Metanephros (tissue), 2 donors: ENCODE measurements around a stretch of chr4.

DNA sequence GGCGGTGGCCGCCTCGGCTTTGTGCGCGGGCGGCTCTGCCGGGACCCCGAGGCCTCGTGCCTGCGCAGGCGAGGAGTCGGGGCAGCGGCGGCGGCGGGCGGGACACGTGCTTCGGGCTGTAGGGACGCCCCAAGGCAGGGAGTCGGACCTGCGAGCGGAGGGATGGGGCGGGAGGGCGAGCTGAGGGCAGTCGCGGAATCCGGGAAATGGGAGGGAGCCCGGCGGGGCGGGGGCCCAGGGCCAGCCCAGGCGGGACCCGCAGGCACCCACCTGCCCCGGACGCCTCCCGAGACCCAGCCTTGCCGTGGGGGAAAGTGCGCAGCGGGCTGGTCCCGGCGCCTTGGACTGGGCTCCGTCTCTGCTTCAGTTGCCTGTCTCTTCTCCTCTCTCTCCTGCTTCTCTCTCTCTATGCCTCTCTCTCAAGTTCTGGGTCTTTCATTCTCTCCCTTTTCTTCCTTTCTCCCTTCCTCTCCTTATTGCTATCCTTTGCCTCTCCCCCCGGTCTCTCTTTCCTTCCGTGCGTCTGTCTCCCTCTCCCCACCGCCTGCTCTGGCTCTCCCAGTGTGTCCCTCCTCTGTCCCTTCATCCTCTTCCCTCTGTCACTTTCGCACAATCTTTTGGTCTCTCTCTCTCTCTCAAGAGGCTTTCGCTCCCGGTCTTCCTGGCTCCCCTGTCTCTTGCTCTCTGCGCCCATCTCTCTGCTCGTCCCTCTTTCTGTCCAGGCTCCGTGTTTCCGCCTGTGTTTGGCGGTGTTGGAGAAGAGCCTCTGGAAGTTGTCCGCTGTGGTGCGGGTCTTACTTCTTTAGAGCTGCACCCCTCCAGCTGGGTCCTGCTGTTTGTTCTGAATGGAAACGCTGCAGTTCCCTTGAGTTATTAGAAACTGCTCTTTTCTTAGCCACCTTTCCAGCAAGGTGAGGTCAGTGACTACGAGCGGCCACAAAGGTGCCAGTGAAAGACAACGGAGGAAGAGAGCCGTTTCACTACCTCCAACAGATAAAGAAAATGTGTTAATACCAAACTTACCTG is 862 bp downstream of the BMPR1B start:
- RAMPAGE, long total RNA: no peak

DNA sequence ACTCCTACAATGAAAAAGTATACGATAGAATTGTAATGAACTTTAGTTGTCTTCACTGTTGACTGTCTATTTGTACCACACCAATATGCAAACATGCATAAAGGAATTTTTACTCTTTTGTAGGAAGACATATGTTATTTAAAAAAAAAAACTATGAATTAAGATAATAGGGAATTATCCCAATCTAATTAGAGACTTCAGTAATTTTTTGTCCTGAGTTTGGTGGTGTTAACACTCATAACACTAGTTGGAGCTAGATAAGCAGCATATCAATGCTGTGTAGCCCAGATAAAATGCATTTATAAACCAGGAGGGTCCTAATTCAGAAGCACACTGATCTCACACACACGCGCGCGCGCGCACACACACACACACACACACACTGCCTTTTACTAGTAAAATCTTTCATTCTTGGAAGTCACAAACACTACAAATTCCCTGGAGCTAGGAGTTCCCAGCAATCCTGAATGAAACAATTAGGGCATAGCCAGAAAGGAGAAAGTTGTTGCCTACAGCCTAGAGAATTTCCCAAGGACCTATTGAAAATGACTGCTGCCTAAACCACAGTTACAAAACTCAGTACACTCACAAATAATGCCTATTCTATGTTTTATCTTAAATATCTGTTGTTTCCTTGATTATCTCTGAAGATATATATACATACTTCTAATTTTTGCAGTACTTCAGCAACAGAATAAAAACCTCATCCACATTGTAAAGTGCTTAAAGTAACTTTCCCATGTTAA is 3.2 kb downstream of the UNC5C start:
- RAMPAGE, long total RNA: no peak

- RAMPAGE, long total RNA: no peak
Measured at GRCh38 chr4:95622988-95623359, 74.2 kb upstream of the UNC5C start.

- RAMPAGE, long total RNA: no peak
Measured at GRCh38 chr4:96598388-96598759, 758.5 kb downstream of the PDHA2 start.

DNA sequence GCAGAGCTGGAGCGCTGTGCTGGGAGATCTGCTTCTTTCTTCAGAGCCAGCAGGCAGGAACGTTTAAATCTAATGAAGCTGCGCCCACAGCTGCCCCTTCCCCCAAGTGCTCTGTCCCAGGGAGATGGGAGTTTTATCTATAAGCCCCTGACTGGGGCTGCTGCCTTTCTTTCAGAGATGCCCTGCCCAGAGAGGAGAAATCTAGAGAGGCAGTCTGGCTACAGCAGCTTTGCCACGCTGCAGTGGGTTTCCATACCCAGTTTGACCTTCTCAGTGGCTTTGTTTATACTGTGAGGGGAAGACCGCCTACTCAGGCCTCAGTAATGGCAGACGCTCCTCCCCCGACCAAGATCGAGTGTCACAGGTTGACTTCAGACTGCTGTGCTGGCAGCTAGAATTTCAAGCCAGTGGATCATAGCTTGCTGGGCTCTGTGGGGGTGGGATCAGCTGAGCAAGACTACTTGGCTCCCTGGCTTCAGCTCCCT is 1105.6 kb downstream of the STPG2 start:
- RAMPAGE, long total RNA: no peak

DNA sequence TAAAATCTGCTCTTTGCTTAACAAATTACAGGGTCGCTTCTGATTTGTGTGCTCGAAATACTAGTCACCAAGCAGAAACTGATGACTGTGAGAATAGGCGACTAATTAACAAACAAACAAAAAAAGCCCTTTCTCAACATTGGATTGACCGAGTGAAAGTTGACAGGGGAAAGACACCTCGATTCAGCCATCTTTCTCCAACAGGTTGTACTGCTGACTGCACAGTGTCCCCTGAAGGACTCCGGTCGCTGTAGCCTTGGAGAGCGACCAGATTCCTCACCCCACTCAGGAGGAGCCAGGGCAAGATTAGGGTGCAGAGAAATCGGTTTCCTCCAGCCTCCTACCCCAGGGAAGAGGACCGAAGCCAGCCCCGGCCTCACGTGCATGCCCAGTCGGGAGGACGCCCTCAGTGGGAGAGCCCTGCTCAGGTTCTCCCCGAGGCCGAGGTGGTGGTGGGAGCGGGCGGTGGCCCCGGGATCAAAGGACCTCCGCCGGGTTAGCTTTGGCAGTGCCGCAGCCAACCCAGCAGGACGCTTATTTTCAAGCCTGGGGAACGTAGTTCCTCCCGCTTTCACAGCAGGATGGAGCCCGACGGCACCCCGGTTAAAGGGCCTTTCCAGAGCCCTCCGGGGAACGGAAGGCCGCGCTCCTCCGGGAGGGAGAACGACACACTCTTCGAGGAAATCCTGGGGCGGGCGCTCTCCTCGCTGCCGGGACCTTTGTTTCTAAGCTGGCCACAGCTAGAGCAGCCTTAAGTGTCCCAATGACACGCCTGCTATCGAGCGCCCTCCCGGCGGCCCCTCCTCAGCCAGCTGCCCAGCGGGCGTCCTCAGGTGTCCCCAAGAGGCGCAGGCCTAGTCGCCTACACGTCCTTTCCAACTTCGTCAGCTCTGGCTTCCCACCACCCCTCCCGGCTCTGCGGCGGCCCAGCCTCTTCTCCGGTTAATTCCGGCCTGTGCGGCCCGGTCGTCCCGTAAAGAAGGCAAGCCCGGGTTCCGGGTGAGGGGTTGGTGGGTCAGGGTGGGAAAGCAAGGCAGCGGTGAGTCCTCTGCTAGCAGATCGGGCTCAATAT is 848 bp upstream of the RAP1GDS1 start:
- RAMPAGE, long total RNA: no peak

GRCh38 chr4:98352227-98352791 is 91.1 kb downstream of the RAP1GDS1 start:
- RAMPAGE, long total RNA: no peak

DNA sequence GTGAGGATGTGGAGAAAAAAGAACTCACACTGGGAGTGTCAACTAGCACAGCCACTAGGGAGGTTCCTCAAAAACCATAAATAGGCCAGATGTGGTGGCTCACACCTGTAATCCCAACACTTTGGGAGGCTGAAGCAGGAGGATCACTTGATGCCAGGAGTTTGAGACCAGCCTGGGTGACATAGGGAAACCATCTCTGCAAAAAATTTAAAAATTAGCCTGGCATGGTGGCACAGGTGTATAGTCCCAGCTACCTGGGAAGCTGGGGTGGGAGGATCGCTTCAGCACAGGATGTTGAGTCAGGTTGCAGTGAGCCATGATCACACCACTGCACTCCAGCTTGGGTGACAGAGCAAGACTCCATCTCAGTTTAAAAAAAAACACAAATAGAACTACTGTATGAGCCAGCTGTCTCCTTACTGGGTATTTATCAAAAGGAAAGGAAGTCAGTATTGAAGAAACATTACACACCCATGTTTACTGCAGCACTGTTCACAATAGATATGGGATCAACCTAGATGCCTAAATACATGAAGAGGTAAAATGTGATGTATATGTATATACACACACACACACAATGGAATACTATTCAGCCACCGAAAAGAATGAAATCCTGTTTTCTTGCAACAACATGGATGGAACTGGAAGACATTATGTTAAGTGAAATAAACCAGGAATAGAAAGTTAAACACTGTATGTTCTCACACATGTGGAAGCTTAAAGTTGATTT is 138.8 kb downstream of the RAP1GDS1 start:
- RAMPAGE, long total RNA: no peak

GRCh38 chr4:98706241-98706491 is 47.8 kb upstream of the TSPAN5 start:
- RAMPAGE, long total RNA: no peak

DNA sequence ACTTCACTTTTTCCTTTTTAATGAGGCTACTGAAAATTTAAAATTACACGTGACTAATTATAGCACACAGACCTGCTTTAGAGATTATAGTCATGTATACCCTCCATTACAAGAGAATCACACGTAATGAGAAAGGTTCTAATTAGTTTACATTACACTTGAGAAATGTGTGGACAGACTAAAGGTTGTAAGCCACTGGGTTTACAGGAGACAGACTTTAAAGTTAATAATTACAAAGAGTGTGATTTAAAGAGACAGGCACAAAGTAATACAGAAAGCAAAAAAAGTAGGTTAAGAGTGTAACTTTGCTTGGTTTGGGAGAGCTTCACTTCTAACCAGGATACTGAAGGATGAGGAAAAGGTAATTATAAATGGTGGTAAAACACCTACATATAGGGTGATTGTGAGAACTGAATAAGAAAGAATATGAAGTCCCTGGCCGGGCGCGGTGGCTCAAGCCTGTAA is 2.3 kb downstream of the ADH5 start:
- RAMPAGE, long total RNA: no peak

GRCh38 chr4:99087206-99087563 is 1.4 kb downstream of the ADH5 start:
- RAMPAGE, long total RNA: no peak

GRCh38 chr4:99155124-99155415 is 11.0 kb upstream of the ADH4 start:
- RAMPAGE, long total RNA: no peak

GRCh38 chr4:99310570-99311232 is 10.5 kb downstream of the ADH1B start:
- RAMPAGE, long total RNA: no peak

DNA sequence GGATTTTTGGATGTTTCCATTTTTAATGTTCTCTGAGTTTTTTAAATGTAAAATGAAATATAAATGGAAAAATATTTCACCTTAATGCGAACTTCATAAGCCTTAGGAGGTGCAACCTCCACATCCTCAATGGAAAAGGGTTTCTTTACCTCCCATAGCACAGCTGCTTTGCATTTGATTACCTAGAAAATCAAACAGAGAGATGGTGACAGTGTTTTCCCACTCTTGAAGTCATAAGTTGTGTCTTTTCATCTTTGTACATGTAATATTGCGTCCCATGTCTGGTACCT is 2.6 kb downstream of the ADH1B start:
- RAMPAGE, long total RNA: no peak

DNA sequence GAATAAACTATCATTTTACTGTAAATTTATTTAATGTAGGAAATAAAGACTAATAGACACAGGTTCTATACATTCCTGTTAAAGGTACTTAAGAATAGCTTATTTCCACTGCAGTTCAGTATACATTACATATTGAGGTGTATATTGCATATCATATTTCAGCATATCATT is 276 bp downstream of the ADH1B start:
- RAMPAGE, long total RNA: no peak

GRCh38 chr4:99403316-99404216 is 31.6 kb downstream of the ADH7 start:
- RAMPAGE, long total RNA: no peak

- RAMPAGE, long total RNA: no peak
Measured at GRCh38 chr4:99572494-99573263, 1.9 kb upstream of the MTTP start.

DNA sequence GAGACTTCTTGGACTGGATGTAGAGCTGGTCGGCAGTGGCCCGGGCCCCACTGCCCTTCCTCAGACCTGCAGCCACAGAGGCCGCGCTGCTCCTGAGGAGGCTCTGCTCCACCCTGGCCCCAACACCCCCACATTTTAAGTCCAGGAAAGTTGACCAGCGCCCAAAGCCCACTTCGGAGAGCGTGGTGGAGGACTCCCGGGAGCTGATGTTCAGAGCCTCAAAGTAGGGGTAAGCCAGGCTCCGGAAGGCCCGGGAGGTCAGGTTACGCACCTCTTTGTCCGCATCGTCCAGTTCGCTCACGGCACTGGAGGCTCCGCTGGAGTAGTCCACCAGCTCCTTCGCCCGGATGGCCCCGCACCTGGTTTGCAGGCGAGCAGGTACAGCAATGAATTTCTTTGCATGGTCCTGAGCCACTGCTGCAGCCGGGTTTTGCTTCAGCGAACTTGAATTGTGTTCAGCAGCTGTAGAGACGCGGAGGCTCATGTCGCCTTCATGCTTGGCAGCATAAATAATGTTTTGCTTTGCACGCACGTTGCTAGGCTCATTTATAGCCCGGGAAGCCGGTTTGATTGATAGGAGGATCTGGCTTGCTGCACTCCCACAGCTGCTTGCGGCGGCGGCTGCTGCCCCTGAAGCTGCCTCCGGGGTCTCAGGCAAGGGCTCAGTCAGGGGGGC is 5.0 kb downstream of the C4orf54 start:
- RAMPAGE, long total RNA: no peak

DNA sequence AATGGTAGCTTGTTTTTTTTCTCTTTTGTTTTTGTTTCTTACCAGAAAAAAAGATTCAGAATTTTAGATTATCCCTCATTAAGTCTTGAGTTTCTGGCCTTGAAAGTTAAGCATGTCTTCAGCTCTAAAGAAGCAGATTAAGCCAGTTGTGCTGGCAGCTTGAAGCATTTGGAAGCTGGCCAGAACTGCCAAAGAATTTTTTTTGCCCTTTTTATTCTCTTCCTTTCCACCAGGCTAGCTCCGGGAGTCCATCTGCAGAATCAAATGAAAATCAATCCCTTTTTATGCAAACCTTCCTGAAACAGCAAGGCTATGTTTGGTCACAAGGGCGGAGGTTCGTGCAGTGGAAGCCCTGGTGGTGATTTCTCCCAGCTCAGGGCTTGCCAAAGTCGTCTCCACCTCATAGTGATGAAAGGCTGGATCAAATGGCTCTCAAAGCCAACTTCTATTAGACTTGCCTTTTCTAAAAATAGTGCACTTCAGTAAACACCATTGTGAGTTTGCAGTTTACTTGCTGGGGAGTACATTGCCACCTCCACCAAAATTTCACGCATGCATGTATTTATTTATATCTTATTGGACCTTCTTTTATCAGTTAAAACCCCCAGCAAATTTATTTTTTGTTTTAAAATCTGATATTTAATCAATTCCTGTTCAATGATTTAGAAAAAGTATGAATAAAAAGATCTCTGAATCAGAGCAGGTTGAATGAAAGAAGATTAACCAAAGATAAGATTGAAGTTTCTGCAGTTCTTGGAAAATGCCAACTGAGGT is 21.7 kb upstream of the C4orf54 start:
- RAMPAGE, long total RNA: no peak

DNA sequence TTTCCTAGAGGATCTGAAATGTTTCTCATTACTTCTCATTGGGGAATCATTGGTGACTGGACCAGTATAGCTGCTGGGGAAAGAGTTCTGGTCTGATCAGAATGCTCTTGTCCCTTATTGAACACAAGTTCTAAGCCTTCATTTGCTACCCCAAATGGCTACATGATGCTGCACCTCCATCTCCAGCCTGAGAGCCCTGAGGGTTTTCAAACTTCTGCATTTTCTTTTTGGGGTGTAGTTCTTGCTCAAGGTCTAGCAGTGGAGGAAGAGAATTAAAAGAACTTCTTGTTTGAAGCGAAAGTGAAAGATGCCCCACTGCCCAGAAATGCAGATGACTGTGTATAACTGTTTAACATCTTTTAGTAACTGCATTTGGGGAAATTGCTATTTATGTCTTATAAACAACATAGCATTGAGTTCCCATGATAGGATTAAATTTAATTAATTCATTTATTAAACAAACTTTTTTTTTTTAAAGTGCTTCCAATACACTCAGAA is 38.5 kb downstream of the LAMTOR3 start:
- RAMPAGE, long total RNA: no peak